HCT116 (cell line): ENCODE measurements around the gene TTC6.

DNA sequence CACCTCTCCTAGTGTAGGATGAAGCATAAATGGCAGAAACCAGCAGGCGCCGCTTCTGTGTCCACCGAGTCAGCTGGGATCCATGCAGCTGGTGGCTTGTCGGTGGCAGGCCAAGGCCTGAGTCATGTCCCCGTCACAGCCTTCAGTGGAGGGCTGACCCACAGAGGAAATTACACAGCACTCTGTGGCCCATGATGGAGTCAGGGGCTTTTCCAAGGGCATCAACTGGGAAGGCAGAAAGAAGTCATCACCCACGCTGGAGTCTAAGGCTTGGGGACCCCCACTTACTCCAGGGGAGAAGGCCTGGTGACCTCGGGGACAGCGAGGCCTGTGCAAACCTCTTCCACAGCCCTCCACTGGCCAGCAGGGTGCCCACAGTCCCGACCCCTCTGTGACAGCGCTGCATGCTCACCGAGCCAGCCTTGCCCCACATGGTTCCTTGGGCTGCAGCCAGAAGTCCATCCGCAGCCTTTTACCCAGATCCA, 38.3 kb downstream of the NFKBIA start:
- RRBS: no CpG with 5 or more reads among the region's 12 CpGs

GRCh38 chr14:35415847-35416581, 11.5 kb upstream of the NFKBIA start:
- RRBS: no CpG with 5 or more reads among the region's 7 CpGs

DNA sequence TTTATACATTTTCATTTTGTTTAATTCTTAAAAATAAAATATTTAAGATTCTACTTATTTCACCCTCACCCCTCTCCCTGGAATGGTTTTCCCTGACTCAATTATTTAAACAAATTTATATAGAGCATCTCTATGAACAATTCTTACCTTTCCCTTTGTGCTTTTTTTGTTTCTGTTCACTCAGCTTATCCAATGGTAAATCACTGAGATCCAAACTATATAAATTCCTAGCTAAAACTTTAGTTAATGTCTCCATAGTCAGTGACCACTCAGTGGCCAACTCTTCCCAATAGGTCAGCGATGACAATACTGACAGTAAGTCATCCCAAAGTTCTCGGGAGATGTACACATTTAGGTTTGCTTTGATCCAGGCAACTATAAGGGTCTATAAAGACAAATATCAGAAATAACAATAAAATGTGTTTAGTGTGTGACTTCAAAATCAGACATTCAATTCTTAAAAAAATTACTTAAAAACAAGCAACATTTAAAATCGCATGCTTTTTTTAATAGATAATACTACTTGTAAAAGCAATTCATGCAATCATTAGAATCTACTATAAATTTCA, 86.1 kb downstream of the RALGAPA1 start:
- RRBS: no CpG with 5 or more reads among the region's 3 CpGs

- RRBS: no CpG with 5 or more reads among the region's 2 CpGs
Observed at GRCh38 chr14:35861135-35861684, 35.1 kb downstream of the BRMS1L start.

- RRBS: no CpG with 5 or more reads among the region's 8 CpGs
Observed at GRCh38 chr14:36068660-36069199, 242.6 kb downstream of the BRMS1L start.

- RRBS: no CpG with 5 or more reads among the region's 2 CpGs
Observed at GRCh38 chr14:36217881-36218106, 102.6 kb downstream of the MBIP start.

GRCh38 chr14:36272992-36273764, 47.3 kb downstream of the MBIP start:
- RRBS: no CpG with 5 or more reads among the region's 14 CpGs

DNA sequence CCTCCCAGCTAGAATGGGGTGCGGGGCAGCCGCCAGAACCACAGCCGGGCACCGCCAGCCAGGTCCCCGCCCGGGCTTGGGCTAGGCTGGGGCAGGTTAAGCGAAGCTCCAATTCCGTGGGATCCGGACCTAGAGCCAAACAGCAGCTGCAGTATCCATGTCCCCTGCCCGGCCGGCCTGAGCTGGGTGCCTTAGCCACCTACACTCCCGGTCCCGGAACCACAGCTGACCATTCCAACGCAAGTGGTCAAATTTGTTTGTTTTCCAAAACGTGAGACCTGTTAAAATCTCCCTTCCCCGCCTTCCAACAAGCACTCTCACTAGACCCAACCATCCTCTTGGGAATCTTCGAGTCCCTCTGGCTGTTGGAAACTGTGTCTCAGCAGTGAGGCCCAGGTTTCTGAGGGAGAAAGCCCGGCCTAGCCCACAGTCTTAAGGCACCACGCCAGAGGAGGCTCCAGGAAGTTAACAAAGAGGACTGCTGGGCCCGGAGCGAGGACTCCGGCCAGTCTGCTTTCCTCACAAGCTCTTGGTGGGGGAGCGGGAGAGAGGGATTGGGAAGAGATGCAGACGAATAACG, 5.3 kb downstream of the NKX2-1 start:
- RRBS: 82% methylated on average over 8 of the region's 25 CpGs

DNA sequence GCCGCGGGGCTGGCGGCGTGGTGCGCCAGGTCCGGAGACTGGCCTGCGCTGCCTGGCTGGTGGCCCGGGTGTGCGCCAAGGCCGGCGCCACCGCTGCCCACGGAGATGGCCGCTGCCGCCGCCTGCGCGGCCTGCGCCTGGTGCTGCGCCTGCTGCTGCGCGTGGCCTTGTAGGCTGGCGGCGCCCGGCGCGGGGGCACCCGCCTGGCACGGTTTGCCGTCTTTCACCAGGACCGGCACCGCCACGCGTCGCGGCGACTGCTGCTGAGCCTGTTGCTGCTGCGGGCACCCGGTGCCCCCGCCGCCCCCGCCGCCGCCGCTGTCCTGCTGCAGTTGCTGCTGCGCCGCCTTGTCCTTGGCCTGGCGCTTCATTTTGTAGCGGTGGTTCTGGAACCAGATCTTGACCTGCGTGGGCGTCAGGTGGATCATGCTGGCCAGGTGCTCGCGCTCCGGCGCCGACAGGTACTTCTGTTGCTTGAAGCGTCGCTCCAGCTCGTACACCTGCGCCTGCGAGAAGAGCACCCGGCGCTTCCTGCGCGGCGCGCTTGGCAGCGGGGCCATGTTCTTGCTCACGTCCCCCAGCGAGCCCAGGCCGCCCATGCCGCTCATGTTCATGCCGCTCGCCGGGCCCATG, 2.5 kb downstream of the NKX2-1 start:
- RRBS: 98% methylated on average over 29 of the region's 75 CpGs

- RRBS: no CpG with 5 or more reads among the region's 55 CpGs
Observed at GRCh38 chr14:36655752-36656608, 5.7 kb upstream of the PAX9 start.

GRCh38 chr14:37466495-37466876, 128.6 kb downstream of the FOXA1 start:
- RRBS: no CpG with 5 or more reads among the region's 1 CpG

DNA sequence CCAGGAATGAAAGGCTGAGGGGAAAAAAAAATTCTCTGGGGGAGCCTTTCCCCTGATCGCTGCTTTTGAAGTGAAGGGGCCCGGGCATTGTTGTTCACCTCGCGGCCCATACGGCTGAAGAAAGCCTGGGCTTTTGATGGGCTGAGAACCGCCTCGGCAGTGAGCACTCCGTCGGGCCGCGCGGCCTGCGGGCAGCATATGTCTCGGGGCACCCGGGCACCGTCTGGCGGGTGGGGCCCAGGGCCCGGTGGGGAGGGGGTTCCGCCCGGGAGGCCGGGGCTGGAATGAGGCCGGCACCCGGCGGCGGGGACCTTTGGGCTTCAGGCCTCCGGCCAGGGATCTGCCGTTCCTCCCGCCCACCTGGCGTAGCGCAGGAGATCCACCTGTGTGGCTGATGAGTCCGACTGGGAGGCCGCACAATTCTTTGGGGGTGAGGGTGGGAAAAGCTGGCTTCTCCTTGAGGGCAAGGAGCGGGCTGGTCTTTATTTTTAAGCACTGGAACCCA, 10.8 kb downstream of the FOXA1 start:
- RRBS: no CpG with 5 or more reads among the region's 33 CpGs

DNA sequence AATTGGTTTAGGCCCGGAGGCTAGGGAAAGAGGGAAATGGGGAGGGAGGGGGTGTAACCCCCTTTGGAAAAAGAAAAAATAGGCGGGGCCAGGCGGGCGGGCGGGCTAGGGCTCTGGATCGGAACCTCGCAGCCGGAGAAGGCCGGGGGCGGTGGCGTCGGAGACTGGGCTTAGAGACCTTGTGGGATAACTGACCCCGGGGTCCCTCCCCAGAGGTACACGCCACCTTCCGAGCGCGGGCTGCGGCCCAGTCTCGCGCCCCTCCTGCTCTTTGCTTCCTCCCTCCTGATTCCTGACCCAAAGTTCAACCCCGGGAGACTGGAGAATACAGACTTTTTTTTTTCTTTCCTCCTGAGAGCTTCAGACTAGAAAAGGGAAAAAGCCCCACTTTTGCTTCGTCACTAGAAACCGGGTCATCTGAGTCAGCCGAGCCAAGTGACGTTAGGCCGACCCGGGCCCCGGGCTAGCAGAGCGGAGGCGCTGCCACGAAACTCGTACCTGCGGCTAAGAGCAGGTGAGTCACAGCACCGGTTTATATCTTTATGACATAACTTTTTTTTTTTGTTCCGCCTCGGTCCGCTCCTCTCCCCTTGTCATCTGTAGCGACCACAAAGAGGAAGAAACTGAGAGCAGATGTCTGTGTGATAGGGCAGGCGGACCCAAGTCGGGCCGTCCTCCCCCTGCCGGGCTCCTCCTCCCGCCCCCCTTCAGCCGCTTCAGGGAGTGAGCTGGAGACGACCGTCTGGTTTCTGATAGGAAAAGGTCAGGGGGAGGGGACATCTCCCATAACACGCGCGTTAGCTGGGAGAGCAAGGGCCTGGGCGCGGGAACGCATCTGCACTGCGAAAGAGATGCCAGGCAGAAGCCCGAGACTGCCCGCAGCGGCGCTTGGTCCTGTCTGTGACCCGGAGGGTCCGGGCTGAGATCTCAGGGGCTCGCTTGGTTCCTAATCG, at the start of gene TTC6:
TTC6 (plus strand) TSS at position 135 of the 953 bp plus-strand sequence.
- RRBS: 8% methylated on average over 24 of the region's 61 CpGs

DNA sequence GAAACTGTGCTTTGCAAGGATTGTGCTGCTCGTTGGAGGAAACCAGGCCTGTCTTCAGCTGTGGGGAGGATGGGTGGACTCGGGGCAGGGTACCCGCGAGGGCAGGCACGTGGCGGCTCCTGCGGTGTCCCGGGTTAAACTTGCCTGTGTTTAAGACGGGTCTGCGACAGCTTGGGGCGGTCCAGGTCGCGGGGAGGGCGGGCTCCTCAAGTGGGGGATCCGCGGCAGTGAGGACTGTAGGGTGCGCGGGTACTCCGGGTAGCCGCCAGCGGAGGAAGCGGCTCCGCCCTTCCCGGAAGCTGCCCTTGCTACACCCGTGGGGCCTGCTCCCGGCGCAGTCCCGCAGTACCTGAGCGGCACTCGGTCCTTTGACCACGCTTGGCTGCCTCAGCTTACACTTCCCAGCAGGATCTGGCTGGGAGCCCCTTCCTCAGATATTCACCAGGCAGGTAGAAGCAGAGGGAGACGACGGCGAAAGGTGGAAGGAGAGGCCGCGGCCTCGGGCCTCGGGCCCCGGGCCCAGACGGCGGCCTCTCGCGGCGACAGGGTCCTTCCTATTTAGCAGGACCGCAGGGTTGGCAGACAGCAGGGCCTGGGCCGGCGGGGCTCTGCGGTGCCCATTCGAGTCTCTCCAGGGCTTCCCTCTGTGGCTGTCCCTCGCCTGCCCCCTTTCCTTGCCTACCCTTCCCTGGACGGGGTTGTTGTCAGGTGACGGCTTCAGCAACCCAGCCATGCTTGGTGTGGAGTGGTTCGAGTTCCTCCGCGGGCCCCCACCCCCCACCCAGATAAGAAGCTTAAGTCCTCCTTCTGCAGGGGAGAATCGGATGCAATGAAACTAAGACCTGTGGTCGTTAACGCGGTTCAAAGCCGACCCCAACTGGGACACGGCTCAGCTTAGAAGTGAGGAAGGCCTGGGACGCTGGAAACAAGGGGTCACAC, 3.0 kb downstream of the TTC6 start:
- RRBS: 94% methylated on average over 8 of the region's 62 CpGs

- RRBS: no CpG with 5 or more reads among the region's 21 CpGs
Observed at GRCh38 chr14:37602608-37603344, 7.3 kb downstream of the TTC6 start.

GRCh38 chr14:38210009-38210740, 2.5 kb downstream of the SSTR1 start:
- RRBS: 92% methylated on average over 8 of the region's 47 CpGs

DNA sequence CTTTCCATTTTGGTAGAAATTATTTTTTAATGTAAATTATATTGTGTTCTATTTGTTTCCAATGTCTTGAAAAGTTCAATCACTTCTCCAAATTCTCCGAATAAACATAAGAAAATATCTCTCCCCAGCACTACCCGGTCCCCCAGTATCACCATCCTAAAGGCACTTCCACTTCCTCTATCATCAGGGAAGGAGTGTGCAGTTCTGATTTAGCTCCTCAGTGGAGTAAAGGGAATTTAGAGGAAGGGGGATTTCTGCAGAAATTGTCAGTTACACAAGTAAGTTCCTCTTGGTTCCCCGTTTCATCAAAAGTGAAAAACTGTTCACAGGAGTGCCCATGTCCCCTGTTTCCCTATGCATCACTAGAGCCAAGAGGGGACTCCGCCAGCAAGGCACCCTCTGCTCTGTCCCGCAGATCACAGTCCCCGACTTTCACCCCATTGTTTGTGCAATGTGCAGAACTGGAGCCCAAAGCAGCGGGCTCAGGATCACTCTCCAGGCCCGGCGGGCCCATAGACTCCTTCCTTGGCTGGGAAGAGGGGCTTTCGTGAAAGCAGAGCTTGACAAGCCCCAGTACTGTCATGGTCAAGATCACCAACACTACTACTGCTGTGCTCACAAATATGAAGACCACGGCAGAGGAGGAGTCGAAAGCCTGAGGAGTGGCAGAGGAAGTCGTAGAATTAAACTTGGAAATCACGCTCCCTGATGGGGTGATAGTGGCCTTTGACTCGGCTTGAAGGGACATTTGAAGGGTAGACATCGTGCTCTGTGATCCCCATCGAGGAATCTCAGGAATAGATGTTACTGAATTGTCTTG, 1.5 kb downstream of the CLEC14A start:
- RRBS: no CpG with 5 or more reads among the region's 17 CpGs

GRCh38 chr14:39114700-39115178, 616 bp downstream of the GEMIN2 start:
- RRBS: no CpG with 5 or more reads among the region's 9 CpGs

GRCh38 chr14:39176467-39176699, 1.3 kb downstream of the PNN start:
- RRBS: no CpG with 5 or more reads among the region's 1 CpG

DNA sequence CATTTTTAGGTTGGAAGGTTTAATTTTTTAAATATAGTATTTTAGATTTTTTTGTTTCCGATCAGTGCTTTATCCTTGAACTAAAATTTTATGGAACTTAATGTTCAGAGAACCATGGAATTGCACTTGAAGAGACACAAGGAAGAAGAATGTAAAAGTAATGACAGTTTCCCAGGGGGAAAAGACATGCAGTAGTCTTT, 8.9 kb downstream of the PNN start:
- RRBS: no CpG with 5 or more reads among the region's 1 CpG